RPMI7951 (cell line): ENCODE data around the gene MAP1LC3C.

DNA sequence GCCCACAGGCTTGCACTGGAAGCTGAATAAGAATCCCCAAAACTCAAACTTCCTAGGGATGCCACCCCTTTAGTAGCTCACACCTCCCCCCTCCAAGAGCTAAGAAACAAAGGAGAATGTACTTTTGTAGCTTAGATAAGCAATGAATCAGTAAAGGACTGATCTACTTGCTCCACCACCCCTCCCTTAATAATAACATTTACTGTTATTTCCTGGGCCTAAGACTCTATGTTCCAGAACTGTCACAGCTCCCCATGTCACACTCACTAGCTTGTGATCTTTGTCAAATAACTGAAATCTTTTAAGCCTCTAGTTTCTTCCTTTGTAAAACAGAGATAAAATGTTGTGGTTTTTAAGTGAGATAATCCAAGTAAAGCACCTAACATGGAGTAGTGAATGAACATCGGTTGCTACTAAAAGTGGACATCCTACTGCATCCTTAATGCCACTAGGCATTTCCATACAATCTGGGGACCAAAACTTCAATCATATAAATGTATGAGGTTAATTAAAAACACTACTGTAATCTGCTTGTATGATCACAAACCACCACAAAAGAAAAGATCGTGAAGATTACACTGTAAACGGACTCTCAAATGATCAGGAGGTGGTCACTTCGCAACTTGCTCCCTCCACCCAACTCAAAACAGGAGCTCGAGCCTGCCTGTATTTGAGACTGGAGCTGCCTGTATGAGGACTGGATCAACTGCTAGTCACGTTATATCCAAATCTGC lies 27.6 kb downstream of the LGALS8 start:
- RAMPAGE, long total RNA: no peak

- RAMPAGE, long total RNA: no peak
These were observed 50.7 kb upstream of the MTR start for GRCh38 chr1:236744402-236744844.

DNA sequence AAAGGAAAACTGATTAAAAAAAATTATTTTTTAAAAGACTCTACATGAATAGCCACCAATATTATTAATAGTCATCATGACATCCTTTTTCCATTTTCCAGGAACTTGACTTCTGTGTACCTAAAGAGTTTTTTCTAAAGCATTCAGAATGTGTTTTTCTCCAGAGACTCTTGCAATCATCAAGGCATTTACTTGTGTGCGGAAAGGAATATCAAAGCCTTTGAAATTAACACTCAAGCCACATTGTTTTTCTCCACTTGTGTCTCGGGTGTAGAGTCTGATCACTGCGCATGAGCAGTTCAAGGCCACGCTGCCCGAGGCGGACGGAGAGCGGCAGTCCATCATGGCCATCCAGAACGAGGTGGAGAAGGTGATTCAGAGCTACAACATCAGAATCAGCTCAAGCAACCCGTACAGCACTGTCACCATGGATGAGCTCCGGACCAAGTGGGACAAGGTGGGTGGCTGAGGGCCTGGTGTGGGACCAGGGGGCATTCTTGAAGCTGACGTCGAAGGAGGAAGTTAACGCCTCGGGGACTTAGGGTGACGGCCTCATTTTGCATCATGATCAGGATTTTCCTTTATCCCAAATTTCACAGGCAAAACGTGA lies 43.8 kb upstream of the MTR start:
- RAMPAGE, long total RNA: no peak

GRCh38 chr1:237614147-237614783 lies 276.5 kb downstream of the ZP4 start:
- RAMPAGE, long total RNA: no peak

DNA sequence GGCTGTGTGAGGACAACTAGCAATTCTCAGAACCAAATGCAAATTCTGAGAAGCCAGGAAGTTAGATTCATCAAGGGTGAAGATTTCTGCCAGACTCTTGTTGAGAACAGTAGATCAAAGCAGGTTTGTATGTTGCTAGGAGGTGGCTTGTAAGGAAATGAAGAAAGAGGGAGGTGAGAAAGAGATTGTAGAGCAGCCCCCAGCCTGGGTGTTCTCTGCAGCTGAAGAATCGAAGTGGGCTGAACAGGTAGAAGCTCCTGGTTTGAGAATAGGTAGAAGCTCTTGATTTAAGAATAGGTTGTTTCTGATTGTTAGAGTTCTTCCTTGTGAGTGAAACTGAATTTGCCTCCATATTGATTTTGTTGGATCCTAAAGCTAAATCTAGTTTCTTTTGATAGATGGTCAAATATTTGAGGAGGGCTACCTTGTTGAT lies 153.9 kb downstream of the ZP4 start:
- RAMPAGE, long total RNA: no peak

DNA sequence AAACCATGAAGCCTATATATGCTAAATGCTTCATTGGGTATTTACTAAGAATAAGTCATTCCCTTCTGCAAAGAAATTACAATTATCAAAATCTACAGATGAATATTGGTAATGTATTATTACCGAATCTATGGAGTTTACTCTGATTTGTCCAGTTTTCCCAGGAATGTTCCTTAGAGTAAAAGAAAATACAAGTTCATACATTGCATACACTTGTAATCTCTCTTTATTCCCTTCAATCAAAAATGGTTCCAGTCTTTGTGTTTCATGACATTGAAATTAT lies 683.6 kb upstream of the CHRM3 start:
- RAMPAGE, long total RNA: no peak

GRCh38 chr1:239689554-239690020 lies 303.2 kb downstream of the CHRM3 start:
- RAMPAGE, long total RNA: no peak

GRCh38 chr1:239731069-239731595 lies 344.8 kb downstream of the CHRM3 start:
- RAMPAGE, long total RNA: no peak

DNA sequence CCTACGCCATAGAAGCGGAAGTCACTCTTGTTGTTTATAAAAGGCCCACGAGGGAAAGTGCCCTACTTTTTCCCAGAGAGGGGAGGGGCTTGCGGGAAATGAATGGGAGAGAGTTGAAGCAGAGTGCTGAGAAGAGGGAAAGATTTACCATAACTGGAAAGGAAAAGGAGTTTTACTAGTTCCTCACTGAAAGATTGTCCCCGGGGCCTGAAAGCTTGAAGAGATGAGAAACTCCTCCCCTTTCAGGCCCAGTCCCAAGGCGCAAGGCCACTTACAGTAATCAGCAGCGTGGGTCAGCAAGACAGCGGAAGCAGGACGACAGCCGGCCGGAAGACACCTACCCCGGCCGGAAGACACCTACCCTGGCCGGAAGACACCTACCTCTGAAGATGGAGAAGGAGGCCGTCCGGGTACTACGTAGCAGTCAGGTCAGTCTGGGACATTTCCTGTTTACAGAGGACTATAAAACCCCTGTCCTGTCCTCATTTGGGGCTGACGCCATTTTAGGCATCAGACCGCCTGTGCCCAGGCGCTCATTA lies 222.3 kb downstream of the RGS7 start:
- RAMPAGE, long total RNA: no peak

GRCh38 chr1:241531122-241531683 lies 975 bp upstream of the KMO start:
- RAMPAGE, long total RNA: no peak

DNA sequence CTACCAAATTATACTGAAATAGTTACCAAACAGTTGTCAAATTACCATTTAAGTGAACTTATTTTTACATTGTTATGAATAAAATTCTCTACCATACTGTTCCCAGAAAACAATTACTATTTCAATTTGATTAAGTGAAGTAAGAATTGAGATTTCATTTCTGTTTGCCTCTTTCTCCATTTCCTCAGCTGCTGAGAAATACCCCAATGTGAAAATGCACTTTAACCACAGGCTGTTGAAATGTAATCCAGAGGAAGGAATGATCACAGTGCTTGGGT lies 28.2 kb downstream of the KMO start:
- RAMPAGE, long total RNA: no peak

GRCh38 chr1:241628392-241628972 lies 11.7 kb downstream of the CHML start:
- RAMPAGE, long total RNA: no peak

DNA sequence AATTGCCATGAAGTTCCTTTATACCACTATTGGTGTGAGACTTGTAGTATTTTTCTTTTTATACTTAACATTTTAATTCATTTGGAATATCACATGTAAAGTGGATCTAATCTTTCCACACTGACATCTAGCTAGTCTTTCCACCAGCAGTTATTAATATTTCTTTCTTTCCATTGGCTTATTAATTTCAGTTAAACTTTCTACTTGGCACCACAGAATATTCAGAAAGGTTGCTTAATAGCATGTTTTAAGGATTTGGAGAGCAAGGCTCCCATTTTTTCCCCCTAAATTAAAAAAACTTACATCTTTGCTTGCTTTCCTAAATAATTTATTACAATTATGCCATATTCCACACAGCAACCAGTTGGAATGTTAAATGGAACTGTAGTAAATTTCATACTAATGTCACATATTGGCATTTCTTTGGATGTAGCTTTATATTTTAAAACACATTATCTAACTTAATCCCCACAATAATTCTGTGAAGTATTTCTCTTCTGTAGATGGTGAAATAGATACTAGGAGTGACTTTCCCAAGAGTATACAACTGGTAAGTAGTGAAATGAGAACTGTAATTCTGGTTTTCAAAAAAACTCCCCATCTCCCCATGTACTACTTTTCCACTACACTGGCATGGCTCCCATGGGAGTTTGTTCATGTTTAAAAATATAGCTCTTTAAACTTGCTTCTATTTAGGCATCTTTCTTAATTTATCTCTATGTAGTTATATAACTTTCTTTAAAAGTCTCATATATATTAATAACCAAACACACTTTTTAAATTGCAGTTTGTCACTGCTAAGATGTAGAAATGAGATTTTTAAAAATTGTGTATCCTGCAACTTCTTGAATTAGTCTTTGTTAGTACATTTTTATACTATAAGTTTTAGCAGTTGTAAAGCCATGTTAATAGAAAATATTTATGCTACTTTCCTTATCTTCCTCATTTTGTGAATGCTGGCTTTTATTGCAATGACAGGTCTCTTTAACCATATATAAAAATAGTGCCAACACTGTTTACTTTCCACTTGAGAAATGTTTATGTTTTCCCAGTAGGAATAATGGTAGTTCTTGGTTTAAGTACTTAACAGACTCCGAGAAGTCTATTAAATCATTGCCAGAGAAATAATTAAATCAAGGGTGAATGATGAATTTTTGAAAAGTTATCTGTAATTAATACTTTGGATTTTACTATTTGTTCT lies 10.1 kb downstream of the CHML start:
- RAMPAGE, long total RNA: no peak

DNA sequence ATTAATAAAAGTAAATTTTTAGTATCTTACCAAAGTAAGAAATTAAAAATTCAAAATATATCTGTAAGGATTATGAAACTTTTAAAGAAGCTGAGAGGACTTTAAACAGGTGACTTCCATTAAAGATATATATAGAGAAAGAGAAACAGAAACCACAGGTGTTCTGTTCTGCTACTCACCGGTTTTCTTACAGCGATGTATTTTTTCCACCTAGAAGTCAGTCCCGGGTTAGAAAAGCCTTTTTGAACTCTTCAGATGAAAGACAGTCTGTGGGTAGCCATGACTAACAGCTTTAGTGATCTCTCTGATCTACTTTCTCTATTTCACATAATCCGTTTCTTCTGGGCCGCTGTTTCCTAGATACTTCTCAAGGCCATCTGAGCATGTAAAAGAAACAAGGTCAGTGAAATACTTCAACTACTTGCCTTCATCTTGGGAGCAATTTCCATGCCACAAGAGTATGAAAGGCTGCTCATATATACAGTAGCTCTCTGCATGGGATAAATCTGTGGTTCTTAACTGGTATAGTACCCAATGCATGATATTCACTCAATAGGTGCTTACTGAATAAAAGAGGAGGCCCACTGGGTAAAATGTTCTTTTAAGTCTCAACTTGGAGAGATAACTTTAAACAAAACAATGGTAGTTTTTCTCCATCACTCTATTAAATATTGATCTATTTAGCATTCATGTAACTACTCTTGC lies 25.2 kb downstream of the WDR64 start:
- RAMPAGE, long total RNA: no peak

- RAMPAGE, long total RNA: no peak
These were observed at the start of gene MAP1LC3C for GRCh38 chr1:241998921-241999578. Gene MAP1LC3C, minus strand, starts transcription at chr1:241999098.

- RAMPAGE, long total RNA: no peak
These were observed 259.6 kb upstream of the PLD5 start for GRCh38 chr1:242784019-242784664.

DNA sequence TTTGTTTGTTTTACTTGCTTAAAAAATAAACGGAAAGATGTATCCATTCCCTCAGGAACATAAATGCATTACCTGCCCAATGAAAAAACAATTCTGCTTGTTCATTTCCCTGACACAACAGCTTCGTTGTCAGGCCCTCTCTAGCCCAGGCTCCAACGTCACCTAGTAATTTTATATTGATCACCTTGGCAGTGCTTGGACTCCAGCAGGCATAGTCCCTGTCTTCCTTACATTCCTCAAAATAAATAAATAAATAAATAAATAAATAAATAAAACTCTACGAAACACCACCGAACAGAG lies 1.2 kb downstream of the CEP170 start:
- RAMPAGE, long total RNA: no peak

DNA sequence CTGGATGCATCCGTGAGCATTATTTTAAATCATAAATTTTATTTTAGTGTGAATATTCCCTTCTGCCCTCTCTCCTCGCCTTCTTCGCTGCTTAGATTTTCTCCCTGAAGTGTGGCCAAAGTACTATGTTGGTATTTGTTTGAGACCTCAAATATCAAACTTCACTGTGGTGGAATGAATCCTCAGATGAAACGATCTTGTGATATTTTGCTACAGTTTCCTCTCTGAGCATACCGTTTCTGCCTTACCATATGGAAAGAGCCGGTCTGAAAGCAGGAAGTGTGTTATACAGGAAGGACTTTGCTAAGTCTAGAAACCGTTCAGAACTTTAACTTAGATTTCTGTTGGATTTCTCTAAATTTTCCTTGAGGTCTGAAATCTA lies 30.5 kb downstream of the SDCCAG8 start:
- RAMPAGE, long total RNA: no peak

- RAMPAGE, long total RNA: no peak
These were observed 89.4 kb downstream of the SDCCAG8 start for GRCh38 chr1:243345064-243345774.

- RAMPAGE, long total RNA: no peak
These were observed 141.0 kb downstream of the SDCCAG8 start for GRCh38 chr1:243396630-243397357.